Breast epithelium (tissue), 2 donors: Measurements from ENCODE around the genes ATXN7L1 and HBP1.

DNA sequence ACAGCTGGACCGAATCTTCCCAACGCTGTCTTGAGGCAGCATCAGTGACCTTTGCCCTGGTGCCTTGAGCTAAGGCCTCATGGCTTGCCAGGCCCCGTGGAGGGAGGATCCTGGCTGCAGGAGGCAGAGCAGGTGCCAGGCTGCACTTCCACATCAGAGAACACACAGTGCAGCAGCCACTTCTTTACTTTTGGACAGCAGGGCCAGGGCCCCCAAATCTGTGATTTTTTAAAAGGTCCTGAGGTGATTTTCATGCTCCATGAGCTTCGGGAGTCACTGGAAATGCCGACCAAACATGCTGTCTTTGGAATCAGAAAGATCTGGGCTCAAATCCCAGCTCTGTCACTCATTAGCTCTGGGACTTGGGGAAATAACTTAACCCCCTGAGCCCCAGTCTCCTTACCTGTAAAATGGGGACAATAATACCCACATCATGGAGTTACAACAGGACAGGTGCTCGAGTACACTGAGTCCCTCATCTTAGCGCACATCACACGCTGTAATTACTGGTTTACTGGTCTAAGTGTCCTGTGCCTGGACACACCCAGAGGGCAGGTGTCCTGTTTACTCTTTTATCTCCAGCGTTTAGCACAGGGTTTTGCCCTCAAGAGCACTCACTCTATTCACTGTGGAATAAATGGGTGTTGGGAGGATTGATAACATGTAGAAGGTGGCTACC is 95.8 kb upstream of the EFCAB10 start:
- PRO-cap, result no peak
- RAMPAGE, long total RNA, 2 experiments, result no peak in any of the 2 experiments

DNA sequence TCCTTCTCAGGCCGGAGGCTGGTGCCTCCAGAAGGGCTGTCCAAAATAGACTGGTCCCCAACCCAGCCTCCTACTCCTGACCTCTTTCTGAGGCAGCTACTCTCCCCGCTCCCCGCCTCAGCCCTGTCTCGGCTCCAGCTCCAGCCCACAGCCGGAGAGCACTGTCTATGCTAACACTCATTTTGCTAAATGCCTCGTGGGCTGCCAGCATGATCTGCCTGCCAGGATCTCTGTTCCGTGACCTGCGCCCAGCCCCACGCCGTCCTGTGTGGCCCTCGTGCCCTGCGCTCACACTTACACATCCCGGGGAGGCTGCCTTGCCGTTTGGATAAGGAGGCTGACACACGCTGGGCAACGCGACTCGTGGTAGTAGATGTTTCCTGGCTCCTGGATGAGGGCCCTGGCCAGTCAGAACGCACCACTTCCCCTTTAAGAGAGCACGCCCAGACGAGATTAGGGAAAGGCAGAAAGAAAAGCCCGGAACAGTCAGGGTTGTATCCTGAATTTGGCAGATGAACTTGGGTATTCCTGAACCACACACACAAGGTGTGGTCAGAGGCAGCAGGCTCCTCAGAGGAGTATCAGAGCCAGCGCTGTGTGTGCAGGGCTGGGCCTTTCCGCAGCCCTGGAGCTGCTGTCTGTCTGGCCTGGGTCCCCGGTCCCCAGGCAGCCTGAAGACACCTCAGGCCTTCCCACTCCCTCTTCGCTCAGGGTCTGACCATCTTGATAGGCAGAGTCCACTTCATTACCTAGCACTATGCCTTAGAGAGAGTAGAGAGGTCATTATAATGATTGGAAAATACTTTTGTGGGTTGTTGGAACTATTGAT is 97.7 kb upstream of the EFCAB10 start:
- PRO-cap, result bidirectional peak, plus-strand start at position 456 of the sequence, minus-strand start at position 270 of the sequence
- RAMPAGE, long total RNA, 2 experiments, result no peak in any of the 2 experiments

GRCh38 chr7:105691520-105692322 is 110.4 kb upstream of the EFCAB10 start:
- PRO-cap, result unidirectional peak, minus-strand start at chr7:105691851
- RAMPAGE, long total RNA, 2 experiments, result no peak in any of the 2 experiments

DNA sequence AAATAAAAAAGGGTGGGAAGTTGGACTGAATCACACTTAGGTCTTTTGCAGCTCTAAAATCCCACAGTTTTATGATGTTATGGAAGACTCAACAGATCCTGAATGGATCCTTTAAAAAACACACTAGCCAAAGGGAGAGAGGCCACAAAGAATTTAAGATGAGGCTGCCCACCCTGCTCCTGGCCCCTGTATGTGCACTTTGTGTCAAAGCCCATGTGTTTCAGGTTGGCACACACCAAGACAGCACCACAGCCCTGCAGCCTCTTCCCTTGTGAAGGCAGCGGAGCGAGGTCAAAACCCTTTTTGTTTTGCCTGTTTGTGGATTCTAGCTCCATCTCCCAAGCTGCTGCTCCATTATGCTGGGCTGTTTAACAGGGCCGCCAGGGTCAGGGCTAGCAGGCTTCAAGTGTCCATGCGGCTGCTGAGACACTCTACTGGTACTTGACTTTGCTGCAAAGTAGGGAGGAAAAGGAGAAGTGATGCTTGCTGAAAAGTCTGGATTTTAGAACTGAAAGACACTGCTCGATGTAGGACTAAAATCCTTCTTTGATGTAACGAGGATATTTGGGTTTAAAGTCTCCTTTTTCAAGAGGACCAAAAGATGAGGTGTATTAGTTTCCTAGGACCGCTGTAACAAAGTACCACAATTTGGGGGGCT is 142.3 kb upstream of the EFCAB10 start:
- PRO-cap, result no peak
- RAMPAGE, long total RNA, 2 experiments, result no peak in any of the 2 experiments

DNA sequence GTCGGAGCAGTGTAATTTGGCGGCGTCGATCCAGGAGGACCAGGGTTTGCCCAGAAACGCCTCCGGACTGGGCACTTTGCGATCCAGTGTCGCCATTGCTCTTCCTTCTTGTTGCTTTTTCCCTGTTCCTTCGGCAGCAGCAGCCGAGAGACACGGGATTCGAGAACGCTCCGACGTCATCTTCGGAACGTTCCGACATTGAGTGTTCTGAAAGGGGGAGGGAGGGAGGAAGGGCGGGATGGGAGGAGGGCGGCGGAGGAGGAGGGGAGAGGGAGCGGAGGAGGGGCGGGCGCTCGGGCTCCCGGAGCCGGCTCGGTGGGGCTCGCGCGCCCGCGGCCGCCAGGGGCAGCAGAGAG is at the start of gene ATXN7L1:
Gene ATXN7L1 (minus strand): TSS at position 221 of the 356 bp plus-strand sequence.
- PRO-cap, result bidirectional peak, plus-strand start outside the sequence, minus-strand start at position 110 of the sequence
- RAMPAGE, long total RNA, 2 experiments, result start-site peak on the minus strand in 2 of 2 experiments, centred at positions 106 to 168 of the sequence, 34 to 99 reads per replicate

DNA sequence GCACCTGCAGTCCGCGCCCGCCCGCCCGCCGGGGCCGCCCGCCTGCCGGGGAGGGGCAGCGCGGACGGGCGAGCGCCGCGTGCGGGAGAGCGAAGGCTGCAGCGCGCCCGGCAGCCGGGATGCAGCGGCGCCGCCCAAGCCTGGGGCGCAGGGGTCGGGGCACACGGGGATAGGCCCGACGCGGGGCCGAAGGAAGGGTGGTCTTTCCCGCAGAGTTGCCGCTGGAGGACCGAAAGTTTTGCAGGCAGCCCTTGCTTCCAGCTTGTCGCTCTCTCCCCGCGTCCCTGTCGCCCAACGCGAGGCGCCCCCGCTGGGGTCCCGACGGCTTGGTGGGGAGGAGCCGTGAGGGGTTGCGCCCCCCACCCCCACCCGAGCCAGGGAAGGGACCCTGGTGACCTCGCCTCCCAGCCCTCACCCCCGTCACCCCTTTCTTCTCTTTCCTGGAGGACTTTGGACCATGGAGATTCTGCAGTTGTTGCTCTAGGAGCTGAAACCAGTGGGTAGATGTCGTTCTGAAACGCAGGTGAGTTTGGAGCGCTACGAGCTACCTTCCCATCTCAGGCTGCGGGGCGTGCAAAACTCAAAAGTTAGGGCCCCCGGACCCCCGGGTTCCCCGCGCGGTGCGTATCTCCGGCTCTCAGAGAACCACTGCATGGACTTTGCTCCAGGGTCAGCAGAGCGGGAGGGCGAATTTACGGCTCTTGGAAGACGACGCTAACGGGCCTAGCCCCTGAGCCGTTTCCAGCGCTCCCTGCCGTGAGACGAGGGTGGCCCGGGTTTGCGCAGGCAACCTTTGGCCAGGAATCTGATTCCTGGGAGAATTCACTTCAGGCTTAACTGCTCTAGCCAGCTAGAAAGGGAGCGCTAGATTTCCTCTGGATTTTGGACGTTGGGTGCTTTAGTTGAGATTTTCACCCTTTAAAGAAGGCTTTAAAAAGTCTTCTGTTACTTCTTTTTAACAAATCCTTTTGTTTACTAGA is 626 bp upstream of the ATXN7L1 start:
- PRO-cap, result bidirectional peak, plus-strand start at position 58 of the sequence, minus-strand start outside the sequence
- RAMPAGE, long total RNA, 2 experiments, result no peak in any of the 2 experiments

DNA sequence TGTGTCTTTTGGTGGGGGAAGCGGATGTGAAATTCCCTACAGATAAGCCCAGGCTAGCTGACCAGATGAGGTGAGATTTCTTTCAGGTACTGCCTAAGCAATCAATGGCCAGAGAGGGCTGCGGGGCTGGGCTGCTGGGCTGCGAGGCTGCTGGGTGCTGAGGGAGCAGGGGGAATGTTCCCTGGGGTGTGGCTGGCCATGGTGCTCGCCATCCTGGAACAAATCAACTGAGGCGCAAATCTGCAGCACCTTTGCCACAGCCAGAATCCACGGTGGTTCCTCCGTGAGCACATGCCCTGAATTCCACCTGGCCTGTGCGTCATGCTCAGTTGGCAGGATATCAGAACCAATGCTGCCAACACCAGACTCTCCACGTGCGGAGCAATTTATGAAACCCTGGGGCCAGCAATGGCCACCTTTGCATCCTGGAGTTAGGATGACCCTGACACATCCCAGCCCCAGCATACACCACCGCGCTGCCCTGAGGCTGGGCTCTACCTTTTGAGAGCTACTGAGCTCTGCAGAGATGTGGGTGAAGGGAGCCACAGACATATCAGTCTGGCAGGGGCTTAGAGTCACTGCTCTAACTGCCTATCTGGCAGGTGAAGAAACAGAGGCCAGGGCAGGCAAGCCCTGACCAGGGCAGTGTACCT is 42.1 kb downstream of the SYPL1 start:
- PRO-cap, result no peak
- RAMPAGE, long total RNA, 2 experiments, result no peak in any of the 2 experiments

DNA sequence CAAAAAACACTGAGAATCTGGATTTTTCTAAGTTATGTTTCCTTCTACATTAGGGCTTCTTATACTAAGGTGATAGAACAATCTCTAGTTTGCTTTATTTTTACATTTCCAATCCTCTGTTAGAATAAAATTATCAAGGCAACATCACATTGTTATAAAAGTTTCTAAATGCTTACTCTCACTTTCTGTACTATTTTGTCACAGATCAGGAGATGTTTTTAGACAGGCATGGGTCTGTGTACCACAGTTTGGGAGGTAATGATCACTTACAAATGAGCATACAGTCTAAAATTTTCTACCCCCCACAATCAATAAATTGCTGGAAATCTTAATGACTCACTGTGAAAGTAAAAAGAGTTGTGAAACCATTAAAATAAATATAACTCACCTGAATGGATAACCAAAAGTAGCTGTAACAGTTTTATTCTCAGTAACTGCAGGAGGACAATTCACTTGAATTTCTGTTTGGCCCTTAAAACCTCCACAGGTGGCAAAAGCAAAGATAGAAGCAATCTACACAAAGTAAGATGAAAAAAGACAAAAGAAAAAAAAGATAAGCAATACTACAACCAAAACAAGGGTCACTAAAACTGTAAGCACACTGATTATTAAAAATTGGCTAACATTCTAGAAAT is 13.2 kb downstream of the SYPL1 start:
- PRO-cap, result no peak
- RAMPAGE, long total RNA, 2 experiments, result no peak in any of the 2 experiments

DNA sequence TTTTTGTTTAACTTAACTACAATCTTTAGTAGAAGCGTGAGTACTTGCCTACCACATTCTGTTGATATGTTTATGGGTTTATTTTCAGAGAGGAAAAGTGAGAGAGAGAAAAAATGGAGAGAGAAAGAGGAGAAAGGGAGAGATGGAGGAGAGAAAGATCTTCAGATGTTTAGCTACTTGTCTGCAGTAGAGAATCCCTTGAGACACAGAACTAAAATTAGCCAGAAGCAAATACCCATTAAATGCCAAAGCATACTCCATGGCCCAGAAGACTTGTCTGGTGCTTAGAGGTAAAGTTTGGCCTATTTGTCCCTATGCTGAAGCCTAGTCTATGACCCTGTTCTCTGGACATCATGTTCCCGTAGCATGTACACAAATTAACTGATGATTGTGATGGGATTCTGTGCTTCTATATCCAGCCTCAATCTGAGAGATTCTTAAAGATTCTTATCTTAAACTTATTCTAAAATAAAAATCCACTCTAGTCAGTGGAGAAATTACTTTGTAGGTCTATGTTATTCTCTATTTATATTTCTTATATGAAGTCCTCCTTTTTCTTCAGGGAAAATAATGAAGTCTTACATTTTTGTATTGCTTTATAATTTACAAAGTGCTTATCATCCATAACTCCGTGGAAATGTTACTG is 85.7 kb downstream of the NAMPT start:
- PRO-cap, result no peak
- RAMPAGE, long total RNA, 2 experiments, result no peak in any of the 2 experiments

DNA sequence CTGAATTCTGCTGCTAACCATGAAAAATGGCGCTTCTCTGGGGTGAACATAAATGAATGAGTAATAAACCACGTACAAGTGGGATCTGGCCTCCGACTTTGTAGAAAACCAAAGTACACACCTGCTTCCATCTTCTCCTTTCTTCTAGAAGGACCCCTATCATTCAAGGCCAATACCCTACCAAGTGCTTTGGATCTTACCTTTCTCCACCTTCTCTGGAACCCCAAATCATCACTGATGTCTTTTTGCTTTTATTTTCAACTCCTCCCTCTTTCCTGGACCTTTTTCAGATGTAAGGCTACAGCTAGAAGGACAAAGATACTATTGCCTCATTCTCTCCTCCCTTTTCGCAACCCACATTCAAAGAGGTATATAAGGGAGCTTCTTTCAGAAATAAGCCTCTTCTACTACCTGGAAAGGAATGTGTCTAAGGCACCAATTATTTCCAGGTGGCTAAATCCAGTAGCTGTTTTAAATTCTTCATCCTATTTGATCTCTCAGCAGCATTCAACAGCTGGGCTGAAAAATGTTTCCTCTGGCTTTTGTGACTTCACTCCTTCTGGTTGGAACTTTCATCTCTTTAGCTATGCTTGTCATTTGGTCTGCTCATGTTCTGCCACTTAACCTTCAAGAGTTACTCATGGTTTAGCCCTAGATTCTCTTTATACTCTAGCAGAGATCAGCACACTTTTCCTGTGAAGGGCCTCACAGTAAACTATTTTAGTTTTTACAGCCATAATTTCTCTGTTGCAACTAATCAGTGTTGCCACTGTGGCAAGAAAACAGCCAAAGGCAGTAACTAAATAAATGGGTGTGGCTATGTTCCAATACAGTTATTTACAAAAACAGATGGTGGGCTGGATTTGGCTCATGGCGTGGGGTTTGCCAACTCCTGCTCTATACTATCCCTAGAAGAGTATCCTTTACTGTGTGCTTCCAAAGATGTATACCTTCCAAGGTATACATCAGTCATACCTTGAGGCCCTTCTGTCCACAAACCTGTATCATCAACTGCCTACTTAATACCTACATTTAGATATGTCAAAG is 37.4 kb downstream of the NAMPT start:
- PRO-cap, result no peak
- RAMPAGE, long total RNA, 2 experiments, result no peak in any of the 2 experiments

GRCh38 chr7:106256156-106256538 is 28.6 kb downstream of the NAMPT start:
- PRO-cap, result no peak
- RAMPAGE, long total RNA, 2 experiments, result no peak in any of the 2 experiments

DNA sequence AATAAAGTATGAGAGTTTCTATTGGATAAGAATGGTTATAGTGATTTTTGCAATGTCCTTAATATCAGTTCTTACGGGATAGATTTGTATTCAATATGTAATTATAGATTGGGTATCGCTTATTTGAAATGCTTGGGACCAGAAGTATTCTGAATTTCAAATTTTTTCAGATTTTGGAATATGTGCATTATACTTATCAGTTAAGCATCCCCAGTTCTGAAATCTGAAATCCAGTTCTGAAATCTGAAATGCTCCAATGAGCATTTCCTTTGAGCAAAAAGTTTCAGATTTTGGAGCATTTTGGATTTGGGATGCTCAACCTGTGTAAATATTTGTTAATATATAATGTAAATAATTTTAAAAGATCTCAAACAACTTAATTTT is 20.5 kb downstream of the NAMPT start:
- PRO-cap, result no peak
- RAMPAGE, long total RNA, 2 experiments, result no peak in any of the 2 experiments

DNA sequence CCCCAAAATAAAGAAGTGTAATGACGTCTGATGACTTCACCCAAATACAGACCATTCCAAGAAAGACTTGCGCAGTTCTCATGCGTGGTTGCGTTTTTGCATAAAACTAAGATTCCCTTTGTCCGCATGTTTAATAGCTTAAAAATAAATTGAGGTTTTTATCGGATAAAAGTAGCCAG is 1.0 kb upstream of the NAMPT start:
- PRO-cap, result no peak
- RAMPAGE, long total RNA, 2 experiments, result no peak in any of the 2 experiments

DNA sequence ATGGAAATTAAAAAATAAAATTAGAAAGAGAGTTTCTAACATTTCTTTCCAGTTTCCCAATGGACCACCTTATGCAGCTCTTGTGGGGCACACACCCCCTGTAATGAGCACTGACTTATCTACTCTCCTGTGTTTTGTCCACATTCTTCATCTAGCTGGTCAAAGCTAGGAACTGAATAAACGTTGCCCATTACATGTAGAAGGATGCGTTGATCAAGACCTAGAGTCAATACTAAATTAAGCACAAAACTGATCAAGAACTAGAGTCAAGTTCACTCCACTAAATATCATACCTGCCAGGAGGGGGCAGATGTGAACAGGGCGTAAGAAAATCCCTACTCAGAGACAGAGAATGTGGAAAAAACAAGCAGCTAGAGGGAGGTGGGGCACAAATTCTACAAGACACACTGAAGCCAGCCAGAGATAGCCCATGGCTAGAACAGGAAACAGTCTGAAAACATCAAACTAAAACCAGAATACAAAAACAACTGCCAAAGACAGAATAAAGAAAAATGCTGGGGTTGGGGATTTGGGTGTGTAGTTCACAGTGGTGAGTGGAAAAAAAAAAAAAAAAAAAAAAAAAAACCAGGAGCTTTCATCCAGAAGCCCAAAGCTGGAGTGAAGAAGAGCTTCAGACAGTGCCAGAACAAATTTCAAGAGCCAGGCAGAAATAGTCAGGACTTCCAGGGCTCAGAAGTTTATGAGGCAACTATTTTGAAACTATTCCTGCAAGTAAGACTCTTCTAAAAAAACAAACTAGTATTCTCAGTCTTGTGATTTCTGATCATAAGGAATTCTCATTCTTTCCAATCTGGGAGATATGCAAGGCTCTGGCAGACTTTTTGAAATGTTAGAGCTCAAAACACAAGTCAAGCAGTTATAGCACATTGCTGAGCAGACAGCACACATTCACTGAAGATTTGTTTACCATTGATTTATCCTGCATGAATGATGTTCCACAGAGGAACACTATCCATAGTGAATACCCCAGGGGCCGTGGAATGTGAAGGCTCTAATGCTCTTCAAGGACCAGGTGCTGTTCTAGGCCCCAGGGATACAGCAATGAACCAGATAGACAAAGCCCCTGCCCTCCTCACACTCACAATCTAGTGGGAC is 118.2 kb downstream of the CCDC71L start:
- PRO-cap, result no peak
- RAMPAGE, long total RNA, 2 experiments, result no peak in any of the 2 experiments

DNA sequence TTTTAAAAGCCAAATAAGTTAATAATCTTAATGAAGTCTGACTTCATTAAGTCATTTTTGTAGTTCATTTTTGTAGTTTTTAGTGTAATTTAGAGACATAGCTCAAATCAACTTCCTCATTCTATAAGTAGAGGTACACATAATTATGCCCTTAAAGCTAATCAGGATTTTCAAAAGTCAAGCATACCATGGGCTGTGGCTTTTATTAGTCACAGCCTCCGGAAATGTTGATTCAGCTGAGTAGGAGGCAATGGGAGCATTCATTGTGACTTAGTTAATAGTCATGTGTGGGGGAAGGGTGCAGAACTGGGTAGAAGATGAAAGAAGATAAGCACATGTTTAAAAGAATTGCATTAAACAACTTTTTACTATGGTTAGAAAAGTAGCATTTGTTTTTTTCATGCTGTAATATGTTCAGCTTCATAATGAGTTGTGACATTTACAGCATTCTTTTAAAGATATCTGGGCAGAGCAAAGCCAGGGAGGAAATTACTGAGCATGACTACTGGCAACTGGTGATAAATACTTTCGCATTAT is 57.3 kb upstream of the CCDC71L start:
- PRO-cap, result no peak
- RAMPAGE, long total RNA, 2 experiments, result no peak in any of the 2 experiments

GRCh38 chr7:107167550-107167983 is 1.2 kb upstream of the HBP1 start:
- PRO-cap, result no peak
- RAMPAGE, long total RNA, 2 experiments, result no peak in any of the 2 experiments

GRCh38 chr7:107168857-107169628 is at the start of gene HBP1:
Gene HBP1, plus strand, starts transcription at chr7:107169003.
- PRO-cap, result unidirectional peak, plus-strand start at chr7:107169030; unidirectional peak, plus-strand start at chr7:107169080
- RAMPAGE, long total RNA, 2 experiments, result start-site peak on the plus strand in 1 of 2 experiments, at chr7:107168999-107169004 at its widest, 2,994 reads per replicate

- PRO-cap, result no peak
- RAMPAGE, long total RNA, 2 experiments, result no peak in any of the 2 experiments
These were observed 3.5 kb downstream of the HBP1 start for GRCh38 chr7:107172107-107172885.

GRCh38 chr7:107182428-107182731 is 13.6 kb downstream of the HBP1 start:
- PRO-cap, result no peak
- RAMPAGE, long total RNA, 2 experiments, result no peak in any of the 2 experiments

DNA sequence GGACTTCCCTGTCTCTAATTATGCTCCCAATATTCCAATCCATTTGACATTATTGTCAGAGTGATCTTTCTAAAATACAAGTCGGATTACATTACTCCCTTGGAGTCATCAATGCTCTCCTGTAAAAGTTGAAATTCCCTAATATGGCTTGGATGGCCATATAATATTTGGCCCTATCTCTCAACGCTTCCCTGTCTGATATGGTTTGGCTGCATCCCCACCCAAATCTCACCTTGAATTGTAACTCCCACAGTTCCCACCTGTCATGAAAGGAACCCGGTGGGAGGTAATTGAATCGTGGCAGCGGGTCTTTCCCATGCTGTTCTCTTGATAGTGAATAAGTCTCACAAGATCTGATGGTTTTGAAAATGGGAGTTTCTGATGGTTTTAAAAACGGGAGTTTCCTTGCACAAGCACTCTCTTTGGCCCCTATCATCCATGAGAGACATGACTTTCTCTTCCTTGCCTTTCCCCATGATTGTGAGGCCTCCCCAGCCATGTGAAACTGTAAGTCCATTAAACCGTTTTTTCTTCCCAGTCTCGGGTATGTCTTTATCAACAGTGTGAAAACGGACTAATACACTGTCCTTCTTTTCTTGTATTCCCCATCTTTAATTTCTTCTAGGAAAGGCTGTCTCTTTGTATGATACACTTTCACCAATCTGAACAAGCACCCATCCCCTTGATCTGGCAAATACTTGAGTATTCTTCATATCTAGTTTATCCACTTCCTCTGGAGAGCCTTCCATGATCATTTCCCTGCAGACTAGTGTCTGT is 17.5 kb upstream of the GPR22 start:
- PRO-cap, result no peak
- RAMPAGE, long total RNA, 2 experiments, result no peak in any of the 2 experiments